Skin of body (tissue), 2 donors: ENCODE results near the genes LAX1 and ETNK2.

DNA sequence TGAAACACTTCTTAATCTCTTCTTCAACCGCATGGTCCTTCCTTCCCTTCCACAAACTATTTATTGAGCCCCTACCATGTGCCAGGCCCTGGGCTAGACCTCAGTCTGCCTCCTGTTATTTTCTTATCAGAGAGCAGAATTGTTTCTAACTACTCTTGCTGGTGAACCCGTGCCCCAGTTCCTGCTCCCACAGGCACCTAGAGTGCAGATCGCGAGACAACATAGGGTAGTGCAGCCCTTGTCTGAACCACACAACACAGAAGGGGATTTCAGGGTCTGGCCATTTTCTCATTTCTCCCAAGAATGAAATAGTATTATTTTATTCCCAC is 533 bp upstream of the ADIPOR1 start:
- RAMPAGE, long total RNA = no peak

DNA sequence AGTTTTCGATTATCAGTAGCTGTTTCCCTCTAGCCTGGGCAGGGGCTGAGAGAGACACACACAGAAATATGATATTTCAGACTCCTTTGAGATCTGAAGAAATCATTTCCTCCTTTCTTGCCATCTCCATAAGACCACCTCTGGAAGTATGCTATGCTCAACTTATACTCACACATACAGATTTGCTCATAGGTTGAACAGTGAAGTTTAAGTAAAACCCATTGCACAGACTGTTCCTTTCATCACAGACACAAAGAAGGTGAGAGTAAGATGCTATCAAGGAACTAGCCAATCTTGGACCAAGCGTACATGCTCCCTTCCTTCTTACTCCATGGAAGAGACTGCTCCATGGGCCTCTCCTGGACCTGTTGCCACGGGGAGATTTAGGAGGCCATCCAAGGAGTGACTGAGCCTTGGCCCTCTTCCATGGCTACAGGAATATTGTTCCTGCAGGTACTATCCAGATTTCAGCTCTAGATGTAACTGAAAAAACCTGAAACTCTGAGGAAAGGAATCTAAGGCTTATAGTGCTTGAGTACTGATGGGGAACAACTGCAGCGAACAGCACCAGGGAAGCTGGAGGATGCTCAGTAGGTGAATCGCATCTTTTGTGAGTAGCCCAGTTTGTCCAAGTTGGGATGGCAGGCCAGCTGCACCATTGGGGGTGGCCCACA is 4.0 kb upstream of the ADIPOR1 start:
- RAMPAGE, long total RNA = no peak

DNA sequence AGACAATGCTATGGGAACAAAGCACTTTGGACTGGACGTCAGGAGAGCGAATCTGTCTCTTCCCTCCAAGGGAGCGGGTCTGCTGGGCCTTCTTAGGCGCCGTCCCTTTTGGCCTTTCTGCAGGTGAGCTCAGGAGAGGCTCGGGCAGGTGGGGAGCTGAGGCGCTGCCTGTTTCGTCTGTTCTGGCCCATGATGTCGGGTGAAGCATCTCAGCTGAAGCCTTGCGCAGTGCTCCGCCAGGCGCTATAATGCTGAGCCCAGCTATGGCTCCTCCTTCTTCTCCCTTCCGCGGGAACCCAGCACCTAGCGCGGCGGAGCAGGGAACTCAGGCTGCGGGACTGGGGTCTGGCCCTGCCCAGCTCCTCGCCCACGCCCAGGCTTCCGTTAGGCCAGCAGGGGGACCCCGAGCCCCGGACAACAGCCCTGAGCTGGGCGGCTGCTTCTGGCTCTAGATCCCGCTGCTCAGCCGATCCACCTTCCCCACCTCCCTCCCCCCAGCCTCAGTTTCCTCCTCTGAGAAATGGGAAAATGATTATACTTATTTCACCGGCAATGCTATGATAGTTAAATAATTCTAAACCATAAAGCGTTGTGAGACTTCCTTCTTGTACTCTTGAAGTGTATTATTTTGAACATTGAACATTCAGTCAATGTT is 9.8 kb upstream of the ADORA1 start:
- RAMPAGE, long total RNA = no peak

GRCh38 chr1:203154068-203154770 is 21.4 kb downstream of the MYBPH start:
- RAMPAGE, long total RNA = no peak

- RAMPAGE, long total RNA = no peak
Observed at GRCh38 chr1:203277382-203277740, 28.0 kb upstream of the BTG2 start.

GRCh38 chr1:203323558-203324566 is 18.5 kb downstream of the BTG2 start:
- RAMPAGE, long total RNA = no peak

DNA sequence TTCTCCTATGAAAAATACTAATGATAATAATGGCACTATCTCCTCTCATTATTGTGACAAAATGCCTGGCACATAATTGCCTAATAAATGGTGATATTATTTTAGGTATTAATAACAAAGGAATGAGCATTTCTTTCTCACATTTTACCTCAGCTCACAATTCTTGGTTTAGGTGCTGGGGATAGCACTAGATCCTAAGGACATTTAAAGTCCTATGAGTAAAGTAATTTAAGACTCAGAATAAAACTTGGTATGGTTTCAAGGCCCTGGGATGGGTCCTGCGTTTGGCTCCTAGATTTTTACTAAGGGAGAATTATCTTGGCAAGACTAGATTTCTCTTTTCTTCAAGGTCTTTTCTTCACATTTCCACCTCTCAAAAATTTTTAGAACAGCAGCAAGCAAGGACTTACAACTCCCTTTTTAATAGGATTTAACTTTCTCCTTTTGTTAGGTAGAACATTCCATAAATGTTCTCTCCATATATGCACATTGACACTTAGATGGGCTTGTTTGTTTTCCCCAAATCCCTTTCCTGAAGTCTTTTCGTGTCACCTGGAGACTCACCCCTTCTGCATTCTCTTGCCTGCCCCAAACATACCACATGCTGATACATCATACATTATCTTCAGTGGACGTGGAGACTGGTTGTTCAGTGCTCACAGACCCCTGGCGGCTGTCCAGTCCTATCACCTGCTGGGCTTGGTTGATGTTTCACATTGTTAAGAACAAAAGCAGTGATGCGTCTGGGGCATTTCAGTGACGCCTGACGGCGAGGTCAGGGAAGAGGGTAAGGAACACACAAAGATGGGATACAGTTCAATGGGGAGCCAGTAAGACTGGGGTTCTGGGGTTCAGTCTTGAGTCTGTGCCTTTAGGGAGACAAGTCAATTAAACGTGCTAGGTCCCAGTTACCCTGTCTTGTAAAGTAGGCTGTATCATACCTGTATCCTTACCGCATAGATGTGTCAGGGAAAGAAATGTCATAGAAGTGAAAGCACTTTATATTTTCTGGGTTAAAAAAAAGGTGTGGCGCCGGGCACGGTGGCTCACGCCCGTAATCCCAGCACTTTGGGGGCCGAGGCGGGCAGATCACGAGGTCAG is 22.3 kb downstream of the FMOD start:
- RAMPAGE, long total RNA = no peak

DNA sequence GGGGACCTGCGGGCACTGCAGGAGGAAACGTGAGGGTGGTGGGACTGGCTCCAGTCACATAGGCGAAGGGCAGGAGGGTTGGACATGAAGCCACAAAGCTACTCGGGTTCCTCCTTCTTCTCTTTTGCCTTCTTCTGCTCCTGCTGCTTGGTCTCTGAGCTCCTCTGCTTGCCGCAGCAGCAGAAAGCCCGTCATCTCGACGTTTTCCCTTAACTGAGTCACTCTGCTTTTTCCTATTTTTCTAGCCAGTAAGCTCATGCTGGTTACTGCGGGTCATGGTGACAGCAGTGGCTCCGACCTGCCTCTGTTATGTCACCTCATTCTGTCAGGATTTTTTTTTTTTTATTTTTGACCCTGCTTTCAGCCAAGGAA is 2.5 kb upstream of the FMOD start:
- RAMPAGE, long total RNA = no peak

DNA sequence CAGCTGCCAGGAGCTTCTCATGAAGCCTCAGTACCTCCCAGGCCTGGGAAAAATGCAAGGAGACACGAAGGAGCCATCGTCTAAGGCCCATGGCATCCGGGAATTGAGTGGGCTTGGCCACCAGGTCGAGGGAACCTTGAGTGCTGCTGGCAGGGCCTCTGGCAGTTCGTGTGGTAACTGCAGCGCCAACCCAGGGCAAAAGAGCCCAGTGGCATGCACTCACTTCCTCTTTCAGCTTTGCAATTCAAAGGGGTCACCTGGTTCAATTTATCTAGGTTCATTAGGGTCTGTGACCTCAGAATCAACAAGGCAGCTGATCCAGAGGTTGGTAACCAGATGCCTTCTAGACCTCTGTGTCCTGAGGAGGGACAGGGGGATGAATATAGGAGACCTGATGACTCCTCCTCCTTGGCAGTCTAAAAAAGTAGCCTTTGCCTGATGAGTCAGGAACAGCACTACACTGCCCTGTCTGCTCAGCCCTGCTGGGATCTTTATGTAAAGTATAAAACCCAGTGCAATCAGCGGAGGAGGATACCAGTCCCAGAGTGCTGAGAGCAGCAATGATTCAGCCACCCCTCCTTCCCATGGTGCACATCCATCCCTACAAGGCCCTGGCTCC is 11.0 kb upstream of the FMOD start:
- RAMPAGE, long total RNA = no peak

- RAMPAGE, long total RNA = no peak
Observed at GRCh38 chr1:203372734-203373078, 21.8 kb upstream of the FMOD start.

DNA sequence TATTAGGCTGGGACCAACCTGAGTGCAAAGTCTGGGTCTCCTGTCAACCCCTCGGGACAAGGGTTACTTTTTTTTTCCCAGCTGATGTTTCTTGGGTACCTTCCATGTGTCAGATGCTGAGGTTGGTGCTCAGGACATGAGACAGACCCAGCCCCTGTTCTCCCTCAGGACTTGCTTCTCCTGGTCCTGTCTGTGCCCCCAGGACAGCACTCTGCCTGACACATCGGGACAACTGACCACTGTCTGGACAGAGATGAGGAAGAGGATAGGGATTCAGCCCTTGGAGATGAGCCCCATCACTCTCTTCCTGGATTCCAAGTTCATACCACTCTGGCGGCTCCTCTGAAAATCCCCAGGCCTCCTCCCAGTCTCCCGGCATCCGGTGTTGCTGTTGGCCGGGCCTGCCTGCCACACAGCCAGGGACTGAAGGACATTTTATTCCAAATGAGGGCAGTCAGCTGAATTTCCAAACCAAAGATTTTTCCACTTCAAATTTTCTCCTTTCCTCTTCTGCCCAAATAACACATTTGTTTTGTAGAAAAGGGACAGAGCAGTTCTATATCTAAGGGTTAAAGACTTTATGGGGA is 55.7 kb upstream of the FMOD start:
- RAMPAGE, long total RNA = no peak

GRCh38 chr1:203410231-203410771 is 59.4 kb upstream of the FMOD start:
- RAMPAGE, long total RNA = no peak

DNA sequence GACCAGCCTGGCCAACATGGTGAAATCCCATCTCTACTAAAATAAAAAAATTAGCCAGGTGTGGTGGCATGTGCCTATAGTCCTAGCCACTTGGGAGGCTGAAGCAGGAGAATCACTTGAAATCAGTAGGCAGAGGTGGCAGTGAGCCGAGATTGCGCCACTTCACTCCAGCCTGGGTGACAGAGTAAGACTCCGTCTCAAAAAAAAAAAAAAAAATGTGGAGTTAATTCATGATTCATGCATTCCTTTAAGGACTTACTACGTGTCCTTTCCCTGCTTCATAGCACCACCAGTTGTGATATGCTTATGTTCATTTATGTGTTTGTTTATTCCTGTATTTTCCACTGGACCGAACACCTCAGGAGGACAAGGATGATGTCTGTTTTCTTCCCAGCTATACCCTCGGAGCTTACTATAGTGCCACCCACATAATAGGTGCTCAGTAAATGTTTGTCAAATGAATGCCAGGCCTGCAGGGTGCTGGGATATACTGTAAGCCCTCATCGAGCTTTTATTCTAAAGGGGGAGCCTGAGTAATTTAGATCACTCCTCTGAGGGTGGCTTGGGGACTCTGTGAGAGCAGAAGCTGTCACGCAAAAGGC is 12.6 kb upstream of the PRELP start:
- RAMPAGE, long total RNA = no peak

GRCh38 chr1:203514033-203514554 is 20.1 kb downstream of the OPTC start:
- RAMPAGE, long total RNA = no peak

DNA sequence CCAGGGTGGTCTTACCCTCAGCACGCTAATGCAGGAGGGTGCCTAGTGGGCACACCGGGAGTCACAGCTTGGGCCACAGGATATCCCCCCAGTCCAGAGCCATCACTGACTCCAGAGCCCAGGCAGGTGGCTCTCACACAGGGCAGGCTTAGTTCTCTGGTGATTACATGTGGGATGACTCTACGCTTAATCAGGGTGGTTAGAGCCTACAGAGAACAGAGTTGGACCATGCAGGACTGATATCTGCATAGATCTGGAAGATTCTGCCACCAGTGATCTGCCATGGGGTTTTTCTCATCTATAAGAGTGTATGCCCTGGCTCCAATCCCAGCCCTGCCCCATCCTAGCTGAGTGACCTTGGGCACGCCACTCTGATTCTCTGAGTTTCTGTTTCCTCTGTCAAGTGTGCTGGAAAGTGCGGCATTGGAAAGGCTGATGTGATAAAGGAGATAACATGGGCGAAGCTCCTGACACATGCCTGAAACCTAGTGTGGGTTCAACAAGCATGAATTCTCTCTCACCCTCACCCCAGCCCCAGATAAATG is 27.3 kb downstream of the OPTC start:
- RAMPAGE, long total RNA = no peak

GRCh38 chr1:203591980-203592761 is 34.5 kb upstream of the ATP2B4 start:
- RAMPAGE, long total RNA = no peak

- RAMPAGE, long total RNA = no peak
Observed at GRCh38 chr1:203629211-203630392, 3.0 kb downstream of the ATP2B4 start.

DNA sequence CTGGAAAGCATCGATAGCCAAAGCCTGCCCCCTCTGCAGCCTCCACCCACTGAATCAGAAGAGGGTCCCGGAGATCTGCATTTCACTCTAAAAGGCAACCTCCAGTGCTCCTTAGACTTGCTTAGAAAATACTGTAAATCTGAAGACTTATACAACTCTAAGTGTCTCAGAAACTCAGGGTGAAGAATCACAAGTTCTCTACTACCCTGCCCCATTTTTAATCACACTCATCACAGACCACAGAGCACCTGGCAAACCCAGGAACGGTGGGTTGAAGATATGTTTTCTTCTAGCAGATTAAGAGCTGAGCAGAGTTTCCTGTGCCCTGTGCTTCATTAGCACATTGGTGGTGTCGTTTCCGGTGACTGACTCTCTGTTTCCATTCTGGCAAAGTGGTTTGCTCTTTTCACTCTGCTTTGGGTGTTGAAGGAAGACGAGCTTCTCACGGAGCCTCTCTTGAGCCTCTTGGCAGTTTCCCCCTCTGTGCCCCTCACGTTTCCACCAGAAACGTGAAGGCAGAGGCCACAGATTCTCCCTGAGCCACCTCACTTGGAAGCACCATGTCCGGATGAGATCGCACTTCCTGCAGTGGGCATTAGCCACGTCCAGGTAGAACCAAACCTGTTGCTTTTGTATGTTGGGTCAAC is at the start of gene LAX1:
TSS of gene LAX1 (plus strand) at position 409 of the 647 bp plus-strand sequence.
- RAMPAGE, long total RNA = no peak

DNA sequence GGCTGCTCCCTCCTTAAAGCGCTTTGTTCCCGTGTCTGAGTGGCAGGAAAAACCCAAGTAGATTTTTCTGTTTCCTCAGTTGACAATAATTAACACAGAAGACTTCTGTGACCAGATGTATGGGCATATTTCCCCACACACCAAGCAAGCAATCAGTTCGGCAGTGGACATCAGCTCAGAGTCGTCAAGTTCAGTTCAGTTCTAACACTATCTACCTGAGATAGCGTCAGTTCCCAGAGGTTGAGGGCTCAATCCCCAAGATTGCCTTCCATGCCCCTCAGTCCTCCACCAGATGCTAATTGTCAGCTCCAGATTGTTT is 4.0 kb downstream of the SNRPE start:
- RAMPAGE, long total RNA = no peak

GRCh38 chr1:204151555-204152437 is at the start of gene ETNK2:
Gene ETNK2, minus strand, starts transcription at chr1:204152044.
- RAMPAGE, long total RNA = no peak